Mesenteric fat pad (tissue), 1 donor: ENCODE measurements around the genes CAMTA2, ZFP3 and ELP5.

GRCh38 chr17:4980969-4981334, 6.5 kb downstream of the CAMTA2 start:
- PRO-cap, result no peak

DNA sequence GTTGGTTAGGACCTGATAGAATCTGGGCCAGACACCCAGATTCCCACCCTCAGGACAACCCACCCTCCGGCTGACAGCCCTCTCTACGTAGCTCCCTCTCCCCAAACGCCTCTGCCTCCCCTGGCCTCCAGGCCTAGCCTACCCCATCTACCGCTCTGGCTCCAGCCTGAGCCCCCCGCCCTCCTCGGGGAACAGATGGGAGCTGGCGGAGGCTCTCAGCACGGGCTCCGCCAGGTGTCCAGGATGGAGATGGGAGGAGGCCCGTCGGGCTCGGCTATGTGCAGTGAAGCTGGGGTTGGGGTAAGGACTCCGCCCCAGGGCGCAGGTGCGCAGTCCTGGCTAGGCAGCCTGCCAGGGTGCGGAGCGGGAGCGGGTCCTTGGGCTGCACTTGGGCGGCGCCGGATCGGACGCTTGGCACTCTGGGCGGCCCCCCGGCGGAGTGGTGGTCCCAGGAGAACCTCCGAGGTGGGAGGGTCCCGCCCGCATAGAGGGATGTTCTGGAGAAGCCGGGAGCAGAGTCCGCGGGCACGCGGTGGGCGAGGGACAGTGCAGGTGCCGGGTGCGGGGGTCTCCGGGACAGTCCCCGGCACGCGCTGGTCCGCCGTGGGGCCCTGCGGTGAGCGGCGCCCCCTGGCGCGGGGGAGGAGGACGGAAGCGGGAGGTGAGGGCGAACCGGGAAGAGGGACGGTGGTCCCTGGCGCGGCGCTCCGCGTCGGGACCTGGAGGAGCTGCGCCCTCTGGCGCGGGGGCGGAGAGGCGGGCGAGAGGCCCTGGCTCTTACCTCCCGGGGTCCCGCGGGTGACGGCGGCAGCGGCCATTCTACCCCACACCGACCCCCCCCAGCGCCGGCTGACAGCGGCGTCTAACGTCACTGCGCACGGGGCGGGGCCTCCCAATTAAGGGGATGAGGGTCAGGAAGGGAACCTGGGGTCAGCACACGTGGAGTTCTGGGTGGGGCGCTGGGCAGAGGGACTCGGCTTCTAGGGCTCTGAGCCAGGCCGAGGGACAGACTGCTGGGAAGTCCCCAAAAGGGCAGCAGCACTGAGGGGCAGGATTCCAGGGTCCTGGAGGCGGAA, at the start of gene CAMTA2:
TSS of gene CAMTA2 (minus strand) at position 864 of the 1,076 bp plus-strand sequence.
- PRO-cap, result bidirectional peak, plus-strand start at position 1,006 of the sequence, minus-strand start at position 844 of the sequence

DNA sequence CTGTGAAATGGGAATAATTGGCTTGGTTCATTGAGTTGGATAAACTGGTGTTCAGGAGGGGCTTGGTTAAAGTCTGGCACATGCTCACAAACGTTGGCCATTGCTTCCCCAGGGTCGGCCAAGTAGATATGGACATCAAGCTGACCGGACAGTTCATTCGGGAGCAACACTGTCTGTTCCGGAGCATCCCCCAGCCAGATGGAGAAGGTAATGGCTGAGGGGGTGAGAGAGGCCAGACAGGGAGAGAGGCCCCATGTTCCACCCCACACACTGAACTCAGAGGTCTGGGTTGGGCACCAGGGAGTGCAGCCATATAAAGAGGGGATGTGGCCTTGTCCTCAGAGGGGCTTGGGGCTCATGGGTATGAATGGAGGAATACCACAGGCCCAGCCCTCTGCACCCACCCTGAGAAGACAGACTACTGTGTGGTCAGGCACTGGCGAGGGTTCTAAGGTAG, 16.9 kb downstream of the KIF1C start:
- PRO-cap, result no peak

- PRO-cap, result unidirectional peak, plus-strand start at chr17:5078480
These were observed at the start of gene ZFP3 for GRCh38 chr17:5077736-5078875. Gene ZFP3 (plus strand): TSS chr17:5078467.

DNA sequence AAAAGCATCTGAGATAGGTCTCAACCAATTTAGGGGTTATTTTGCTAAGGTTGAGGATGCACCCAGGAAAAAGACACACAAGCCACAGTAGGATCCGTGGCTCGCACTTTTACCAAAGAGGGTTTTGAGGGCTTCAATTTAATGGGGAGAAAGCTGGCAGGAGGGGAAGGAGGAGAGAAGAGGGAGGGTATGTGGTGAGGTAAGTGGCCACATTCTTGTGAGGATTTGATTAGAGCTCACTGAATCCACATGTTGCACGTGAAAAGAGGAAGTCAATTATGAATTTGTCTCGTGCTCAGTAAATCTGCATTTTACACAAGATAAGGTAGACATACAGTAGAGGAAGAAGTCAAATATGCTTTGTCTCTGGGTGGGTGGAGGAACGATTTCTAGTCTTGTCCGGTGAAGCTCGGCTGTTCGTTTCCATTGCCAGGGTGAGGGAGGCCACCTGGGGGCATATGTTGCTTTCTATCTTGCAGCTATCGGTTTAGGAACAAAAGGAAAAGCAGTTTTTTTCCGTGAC, 876 bp downstream of the ZNF232 start:
- PRO-cap, result no peak

- PRO-cap, result no peak
These were observed 39.5 kb downstream of the NUP88 start for GRCh38 chr17:5379694-5380604.

GRCh38 chr17:6120395-6120856, 50.2 kb downstream of the WSCD1 start:
- PRO-cap, result no peak

DNA sequence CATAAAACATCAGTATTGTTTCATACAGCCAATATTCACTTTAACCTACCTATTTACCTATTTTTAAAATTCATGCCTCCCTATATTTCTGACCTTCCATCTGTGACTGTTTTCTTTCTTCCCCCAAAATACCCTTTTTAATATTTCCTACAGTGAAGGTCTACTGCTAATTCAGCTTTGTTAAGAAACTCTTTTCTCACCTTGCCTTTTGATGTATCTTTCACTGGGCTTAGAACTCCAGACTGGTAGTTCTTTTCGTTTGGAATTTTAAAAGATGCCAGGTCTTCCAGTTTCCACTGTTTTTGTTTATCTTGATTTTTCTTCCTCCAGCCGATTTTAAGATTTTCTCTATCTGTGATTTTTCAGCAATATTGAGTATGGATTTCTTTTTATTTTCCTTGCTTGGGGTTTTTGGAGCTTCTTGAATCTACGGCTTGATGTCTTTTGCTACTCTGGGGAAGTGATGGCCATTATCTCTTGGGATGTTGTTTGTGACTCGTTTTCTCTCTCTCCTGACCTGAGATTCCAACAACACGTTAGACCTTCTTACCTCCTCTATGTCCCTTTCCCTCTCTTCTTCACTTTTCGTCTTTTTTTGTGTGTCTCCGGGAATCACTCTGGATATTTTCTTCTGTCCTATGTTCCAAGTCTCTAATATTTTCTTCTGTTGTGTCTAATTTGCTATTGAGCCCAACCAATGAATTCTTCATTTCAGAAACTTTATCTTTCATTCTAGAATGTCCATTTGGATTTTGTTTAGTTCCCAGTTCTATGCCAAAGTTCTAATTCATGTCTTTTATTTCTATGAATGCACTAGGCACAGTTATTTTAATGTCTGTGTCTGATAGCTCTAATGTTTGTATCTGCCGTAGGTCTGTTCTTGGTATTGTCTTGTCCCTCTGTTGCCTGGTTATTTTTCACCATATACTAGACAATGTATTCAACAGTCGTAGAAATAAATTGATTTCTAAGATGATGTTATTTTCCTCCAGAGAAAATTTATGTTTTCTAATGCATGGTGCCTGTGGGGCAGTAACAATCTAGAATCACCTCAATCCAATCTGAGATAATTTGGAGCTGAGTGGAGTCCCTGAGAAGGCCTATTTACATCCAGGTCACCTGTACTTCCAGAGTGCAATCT, 27.0 kb upstream of the PITPNM3 start:
- PRO-cap, result no peak

- PRO-cap, result no peak
These were observed 622 bp downstream of the KIAA0753 start for GRCh38 chr17:6639954-6640223.

DNA sequence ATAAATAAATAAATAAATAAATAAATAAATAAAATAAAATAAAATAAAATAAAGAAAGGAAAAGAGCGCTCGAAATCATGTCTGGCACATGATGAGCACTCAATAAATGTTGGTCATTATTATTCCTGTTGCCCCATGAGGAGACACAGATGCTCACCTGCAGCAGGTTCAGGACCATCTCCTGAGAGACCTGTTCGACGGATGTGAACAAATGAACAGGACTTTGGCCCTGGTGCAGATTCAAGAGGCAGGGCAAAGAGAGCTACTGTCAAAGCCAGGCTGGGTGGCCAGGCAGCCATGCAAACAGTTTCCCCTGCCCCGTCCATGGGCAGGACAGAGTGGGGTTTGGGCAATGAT, 14.1 kb downstream of the SLC13A5 start:
- PRO-cap, result no peak

DNA sequence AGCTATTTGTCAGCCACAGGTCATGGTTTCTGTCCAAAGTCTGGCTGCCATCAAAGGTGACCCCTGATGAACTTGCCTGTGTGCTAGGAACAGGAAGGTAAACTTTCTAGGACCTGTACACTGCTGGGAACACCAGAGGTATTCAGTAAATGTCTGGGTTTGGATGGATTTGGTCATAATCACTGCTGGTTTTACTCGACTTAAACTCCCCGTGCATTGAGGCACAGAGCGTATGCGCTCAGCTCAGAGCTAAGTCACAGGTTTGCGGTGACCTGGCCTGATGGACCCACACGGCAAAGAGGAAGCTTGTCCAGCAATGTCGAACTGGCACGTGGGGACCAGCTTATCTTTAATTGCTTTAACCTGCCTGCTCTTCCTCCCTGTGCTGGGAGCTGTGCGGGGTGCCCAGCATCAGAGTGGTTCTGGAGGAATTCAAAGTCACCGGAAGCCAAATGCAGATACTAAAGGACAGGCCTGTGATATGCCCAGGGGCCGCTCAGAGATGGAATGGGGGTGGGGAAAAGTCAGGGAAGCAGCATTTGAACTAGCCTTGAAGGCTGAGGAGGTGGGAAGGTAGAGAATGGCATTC, 12.9 kb downstream of the SLC13A5 start:
- PRO-cap, result no peak

- PRO-cap, result no peak
These were observed 1.3 kb downstream of the SLC13A5 start for GRCh38 chr17:6711630-6712419.

DNA sequence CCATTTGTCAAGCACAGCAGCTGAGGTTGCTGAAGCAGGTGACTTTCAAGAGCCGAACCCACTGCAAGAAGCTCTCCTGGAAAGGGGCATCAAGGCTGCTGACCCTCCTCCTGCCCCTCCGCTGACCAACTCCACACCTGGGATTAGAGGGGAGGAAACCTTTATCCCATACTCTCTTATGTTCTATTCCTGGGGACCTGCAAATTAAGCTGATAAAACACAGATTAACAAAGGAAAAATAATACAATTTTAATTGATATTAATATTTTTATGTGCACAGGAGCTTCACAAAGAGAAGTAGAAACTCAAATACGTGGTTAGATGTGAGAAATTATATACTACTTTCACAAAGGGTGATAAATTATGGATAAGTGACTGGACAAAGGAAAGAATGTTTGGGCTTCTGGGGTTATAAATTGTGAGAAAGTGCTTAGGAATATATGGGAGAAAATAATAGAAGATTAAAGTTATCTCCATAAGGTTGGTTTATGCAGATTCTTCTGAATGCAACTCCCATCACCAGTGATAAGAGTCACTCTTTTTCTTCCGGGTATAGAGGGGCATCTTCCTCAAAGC, 10.8 kb upstream of the TEKT1 start:
- PRO-cap, result no peak

DNA sequence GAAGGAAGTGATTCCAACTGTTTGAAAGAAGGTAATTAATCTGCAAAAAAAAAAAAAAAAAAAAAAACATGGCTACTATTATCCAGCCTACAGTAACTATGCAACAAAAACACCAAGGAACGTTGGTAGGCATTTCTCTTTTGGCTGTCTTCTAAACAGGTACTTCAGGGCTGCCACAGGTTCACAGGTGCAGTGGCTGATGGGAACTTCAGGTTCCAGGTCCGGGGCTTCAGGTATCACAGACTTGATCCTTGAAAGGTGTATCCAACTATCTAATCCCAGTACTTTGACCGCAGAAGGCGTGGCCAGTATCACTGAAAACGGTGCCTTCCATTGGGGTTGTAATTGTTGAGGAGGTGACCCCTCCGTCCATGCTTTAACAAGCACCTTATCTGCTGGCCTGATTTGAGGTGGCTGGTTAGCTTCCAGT, 58.8 kb upstream of the ALOX12 start:
- PRO-cap, result no peak

GRCh38 chr17:7133295-7133983, 18.8 kb upstream of the ASGR2 start:
- PRO-cap, result no peak

GRCh38 chr17:7248698-7249205, 2.8 kb downstream of the CTDNEP1 start:
- PRO-cap, result no peak

DNA sequence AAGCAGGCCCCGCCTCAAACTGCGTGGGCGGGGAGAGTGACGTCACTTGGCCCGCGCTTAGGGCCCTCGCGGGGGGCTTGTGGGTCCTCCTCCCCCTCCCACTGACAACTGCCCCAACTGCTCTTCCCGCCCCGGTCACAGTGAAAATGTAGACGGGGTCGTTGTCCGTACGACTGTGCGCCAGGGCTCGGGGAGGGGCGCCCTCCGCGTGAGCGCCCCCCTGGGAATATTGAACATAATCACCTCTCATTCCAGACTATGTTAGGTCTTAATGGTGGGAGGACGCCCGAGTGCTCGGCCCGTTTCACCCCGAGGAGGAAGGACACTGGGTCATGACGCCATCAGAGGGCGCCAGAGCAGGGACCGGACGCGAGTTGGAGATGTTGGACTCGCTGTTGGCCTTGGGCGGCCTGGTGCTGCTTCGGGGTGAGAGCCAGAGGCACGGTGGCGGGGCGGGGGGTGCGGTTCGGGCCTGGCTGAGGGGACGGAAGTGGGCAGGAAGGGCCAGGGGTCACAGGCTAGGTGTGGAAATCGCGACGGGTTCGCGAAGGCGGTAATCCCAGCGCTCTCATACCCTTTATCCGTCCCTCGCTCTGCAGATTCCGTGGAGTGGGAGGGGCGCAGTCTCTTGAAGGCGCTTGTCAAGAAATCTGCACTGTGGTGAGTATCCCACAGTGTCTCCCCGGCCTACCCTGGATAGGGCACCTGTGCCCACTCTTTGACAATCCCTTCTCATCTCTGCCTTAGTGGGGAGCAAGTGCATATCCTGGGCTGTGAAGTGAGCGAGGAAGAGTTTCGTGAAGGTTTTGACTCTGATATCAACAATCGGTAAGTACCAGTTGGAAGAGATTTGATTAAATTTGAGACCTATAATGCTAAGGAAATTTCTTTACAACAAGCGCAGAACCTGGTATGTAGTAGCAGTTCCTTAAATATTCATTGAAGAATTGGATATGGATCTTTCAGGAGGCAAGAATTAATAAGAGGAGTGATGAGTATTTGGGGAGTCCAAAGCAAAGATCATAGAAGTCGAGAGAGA, at the start of gene ELP5:
TSS of gene ELP5 (plus strand) at position 45 of the 1,039 bp plus-strand sequence.
- PRO-cap, result bidirectional peak, plus-strand start at position 84 of the sequence, minus-strand start outside the sequence; bidirectional peak, plus-strand start at position 404 of the sequence, minus-strand start at position 327 of the sequence

DNA sequence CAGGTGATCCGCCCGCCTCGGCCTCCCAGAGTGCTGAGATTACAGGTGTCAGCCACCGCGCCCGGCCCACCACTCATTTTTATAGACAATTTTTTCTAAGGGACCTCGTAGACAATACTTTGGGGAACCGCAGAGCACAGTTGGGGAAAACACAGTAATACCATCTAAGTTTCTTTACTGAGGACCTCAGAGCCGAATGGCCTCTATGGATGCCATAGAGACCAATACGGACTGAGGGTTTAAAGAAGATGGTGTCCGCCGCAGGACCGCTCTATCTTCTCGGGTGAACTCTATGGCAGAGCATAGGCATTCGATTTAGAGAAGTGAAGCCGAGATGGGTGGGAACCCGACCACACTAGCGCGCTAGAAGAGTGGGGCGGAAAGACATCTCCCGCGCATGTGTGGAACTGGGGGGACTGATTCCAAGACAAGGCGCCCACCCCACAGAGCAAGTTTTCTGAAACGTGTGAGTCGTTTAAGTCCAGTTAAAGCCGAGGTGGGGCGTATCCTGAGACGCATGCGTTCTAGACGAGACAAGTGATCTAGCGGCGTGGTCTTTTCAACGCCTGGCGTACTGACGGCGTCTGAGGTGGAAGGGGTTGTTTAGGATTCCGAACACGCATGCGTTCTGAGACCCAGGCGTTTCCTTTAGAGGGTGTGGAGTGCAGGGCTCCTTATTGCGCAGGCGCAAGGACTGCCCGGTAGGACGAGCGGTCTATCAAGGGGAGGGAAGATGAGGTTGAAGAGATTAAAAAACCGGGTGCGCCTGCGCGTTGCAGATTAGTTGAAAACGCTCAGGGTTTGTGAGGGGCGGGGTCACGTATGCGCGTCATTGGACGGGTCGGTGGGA, 553 bp upstream of the EIF5A start:
- PRO-cap, result unidirectional peak, minus-strand start at position 459 of the sequence; bidirectional peak, plus-strand start outside the sequence, minus-strand start at position 576 of the sequence

DNA sequence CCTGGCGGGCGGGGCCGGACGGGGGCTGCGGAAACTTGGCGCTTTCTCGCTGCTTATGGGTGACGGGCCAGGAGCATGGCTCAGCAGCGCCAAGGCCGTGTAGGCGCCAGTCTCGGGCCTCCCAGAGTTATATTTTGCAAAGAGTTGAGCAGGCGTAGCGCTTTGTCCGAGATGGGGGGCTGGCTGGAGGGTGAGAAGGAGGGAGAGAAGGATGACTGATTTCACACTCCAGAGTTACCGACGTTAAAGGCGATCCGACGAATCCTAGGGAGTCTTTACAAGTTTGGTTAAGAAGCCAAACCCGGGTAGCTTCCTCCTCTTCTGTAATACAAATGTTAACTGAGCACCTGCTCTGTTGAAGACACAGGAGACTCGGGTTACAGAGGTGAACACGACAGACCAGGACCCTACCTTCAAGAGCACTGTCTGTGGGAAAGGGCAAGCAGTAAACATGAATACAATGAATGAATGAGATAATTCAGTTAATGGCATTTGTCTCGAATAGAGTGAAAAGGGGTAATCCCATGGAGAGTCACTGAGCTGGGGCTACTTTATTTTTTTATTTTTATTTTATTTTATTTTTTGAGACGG, 3.7 kb downstream of the SLC35G6 start:
- PRO-cap, result bidirectional peak, plus-strand start at position 83 of the sequence, minus-strand start outside the sequence

- PRO-cap, result no peak
These were observed 15.3 kb downstream of the SLC35G6 start for GRCh38 chr17:7496395-7497175.